ENCODE measurements around the gene MYO10.

DNA sequence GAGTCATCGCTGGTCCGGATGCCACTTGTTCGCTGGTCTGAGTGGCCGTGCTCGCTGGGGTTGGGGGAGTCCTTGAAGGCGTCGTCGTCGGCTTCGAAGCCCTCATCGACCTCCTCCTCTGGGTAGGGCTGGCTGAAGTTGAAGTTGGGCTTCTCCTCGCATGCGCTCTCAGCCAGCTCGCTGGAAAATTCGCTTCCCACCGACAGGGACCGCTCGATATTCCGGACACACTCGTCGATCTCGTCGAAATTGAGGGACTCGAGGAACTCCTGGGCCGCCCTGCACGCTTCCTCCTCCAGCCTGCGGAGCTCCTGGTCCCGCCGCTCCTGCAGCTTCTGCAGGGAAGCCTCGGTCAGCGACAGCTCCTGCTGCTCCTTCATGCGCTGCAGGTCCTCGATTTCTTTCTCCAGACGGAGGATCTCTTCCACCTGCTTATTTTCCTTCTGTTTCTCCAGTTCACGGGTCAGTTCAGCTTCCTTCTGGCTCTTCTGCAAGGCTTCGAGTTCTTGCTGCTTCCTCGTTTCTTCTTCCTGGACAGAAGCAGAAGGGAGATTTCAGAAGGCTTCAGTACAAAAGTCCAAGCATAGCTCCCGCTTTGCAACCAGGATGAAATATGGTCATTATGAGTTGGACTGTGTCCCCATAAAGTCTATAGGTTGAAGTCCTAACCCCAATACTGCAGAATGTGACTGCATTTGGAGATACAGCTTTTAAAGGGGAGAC is 84.7 kb upstream of the RETREG1 start:
- PRO-cap = no peak

GRCh38 chr5:16881423-16881968 is 54.6 kb downstream of the MYO10 start:
- PRO-cap = no peak

DNA sequence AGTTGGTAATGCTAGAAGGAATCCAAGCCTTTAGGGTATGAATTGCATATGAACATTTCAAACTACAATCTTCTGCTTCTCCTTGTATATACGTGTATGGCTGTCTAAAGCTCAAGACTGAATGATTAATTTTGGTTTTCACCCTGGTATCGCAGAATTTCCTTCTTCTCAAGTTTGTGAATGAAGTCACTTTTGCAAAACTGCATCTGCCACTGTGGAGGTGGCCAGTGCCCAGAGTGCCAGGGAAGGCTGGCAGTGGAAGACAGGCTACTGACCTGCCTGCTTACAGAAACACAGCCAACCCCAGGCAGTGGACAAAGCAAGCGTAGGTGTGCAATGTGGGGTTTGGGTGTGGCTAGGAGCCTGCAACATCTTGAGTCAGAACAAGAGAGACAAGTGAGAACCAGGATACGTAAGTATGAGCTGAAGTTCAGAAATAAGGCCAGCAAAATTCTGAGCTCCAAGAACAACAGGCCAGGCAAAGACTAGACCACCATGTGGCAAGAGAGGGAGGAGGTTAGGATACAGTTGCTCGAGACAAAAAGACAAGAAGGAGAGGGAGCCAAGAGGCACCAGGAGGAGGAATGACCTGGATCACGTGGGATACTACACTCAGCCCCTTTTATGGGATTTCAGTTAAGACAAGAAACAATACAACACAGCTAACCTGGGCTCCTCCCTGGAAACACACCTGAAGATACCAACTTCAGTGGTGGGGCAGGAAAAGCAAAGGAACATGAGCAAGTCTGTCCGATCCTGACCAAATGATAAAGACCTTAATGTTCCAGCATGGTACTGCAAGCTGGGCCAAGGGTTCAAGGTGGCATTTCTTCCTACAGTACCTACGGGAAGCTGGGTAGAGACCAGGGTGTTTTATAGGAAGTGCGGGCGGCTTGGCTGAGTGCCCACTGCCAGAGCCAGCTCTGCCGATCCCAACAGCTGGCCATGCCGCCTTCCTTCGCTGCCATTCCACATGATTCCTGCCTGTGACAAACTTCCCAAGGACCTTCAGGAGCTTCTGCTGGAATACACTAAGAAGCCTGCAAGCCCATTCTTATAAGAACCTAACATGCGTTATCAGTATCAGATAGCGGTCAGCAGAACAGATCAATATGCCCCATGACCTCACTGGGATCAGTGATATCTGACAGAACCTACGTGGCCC is 22.4 kb downstream of the MYO10 start:
- PRO-cap = no peak

DNA sequence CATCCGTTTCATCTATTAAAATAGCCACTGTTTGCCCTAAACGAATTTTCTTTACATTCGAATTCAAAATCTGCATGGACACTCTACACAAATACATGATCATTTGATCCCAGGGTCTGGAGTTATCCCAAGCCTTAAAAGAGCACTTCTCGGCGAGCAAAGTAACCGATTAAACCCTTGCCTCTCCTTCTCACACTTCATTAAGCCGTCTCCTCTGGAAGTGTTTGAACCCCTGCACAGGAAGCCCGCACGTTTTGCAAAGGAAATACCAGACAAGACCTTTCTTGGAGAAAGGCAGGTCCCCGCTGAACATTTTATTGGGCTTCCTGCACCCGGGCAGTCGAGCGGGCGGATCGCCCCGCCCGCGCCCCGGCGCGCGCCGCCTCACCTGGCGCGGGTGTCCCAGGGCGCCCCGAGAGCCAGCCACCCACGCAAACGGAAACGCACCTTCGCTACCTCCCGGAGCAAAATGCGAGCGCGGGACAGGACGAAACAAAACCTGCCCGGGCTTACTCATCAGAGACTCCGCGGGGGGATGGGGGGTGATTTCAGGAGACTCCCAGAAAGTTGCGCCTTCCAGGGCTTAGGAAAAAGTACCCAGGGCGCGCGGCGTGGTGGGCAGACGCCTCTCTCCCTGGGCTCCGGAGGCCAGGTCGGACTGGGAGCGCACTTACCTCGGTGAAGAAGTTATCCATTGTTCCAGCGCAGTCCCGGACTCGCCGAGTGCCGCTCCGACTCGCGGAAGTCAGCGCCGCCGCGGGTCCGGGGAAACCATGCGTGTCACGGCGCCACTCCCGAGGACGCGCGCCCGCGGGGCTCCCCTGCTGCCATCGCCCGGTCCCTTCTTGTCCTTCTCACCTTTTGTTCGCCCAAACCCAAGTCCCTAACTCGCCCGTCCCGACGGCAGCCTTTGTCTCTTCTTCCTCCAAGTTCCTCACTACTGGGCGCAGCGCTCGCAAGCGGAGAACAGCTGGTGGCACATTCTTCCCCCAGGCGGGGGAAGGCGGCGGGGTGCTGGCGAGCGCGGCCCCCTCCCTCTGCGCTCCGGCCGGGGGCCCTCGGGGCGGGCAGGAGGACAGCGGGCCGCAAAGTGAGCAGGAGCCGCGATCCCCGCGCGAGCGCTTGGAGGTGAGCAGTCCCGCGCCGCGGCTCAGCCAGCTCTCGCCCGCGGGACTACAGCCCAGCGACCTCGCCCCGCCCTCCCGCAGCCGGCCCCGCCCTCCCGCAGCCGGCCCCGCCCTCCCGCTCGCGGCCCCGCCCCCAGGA is at the start of gene MYO10:
Gene MYO10 (minus strand): TSS at position 1,175 of the 1,266 bp plus-strand sequence.
- PRO-cap = bidirectional peak, plus-strand start at position 415 of the sequence, minus-strand start at position 212 of the sequence; unidirectional peak, plus-strand start at position 589 of the sequence; bidirectional peak, plus-strand start at position 686 of the sequence, minus-strand start at position 660 of the sequence; bidirectional peak, plus-strand start at position 940 of the sequence, minus-strand start at position 856 of the sequence; bidirectional peak, plus-strand start outside the sequence, minus-strand start at position 1,092 of the sequence

GRCh38 chr5:16937015-16937559 is 999 bp upstream of the MYO10 start:
- PRO-cap = no peak

DNA sequence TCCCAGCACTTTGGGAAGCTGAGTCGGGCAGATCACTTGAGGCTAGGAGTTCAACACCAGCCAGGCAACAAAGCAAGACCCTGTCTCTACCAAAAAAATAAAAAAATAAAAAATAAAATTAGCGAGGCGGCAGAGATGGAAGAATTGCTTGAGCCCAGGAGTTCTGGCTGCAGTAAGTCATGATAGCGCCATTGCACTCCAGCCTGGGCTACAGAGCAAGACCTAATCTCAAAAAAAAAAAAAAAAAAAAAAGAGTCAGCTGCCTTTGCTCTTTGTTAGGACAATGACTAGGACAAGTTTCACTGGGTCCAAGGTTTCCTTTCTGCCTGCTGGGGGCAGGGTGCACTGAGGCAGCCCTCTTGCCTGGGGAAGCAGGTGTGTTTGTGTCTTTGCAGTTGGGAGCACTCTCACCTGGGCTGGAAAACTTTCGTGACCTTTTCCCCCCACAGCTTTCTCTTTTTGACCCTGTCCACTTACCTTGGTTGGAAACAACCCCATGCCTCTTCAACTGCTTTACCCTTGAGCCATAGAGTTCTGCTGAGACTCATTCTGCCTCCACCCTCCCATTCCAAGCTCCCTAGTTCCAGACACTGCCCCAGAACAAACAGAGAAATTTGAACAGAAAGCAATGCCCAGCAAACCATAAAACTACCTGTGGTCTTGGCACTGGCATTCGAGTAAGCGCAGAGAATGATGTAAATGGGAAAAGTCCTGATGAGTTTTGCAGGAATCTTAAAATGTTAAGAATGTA is 16.9 kb upstream of the MYO10 start:
- PRO-cap = no peak

DNA sequence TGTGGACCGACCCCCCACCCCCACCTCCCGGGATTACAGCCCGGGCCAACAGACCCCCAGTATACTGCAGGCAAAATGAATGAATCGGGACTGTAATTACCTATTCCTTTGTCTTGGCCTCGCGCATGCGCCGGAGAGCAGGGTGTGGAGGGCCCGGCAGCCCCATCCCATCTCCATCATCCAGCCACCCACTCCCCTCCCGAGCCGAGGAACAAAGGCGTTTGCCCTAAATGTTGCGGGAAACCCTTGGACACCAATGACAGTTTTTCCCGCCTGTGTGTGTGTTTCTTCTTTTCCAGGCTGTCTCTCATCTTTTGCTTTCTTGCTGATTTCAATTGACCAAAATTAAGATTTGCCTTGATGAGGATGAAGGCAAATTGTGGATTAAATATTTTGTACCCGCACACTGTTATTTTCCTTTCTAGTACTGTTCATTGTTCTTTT is 1.7 kb downstream of the BASP1 start:
- PRO-cap = bidirectional peak, plus-strand start at position 191 of the sequence, minus-strand start at position 98 of the sequence

DNA sequence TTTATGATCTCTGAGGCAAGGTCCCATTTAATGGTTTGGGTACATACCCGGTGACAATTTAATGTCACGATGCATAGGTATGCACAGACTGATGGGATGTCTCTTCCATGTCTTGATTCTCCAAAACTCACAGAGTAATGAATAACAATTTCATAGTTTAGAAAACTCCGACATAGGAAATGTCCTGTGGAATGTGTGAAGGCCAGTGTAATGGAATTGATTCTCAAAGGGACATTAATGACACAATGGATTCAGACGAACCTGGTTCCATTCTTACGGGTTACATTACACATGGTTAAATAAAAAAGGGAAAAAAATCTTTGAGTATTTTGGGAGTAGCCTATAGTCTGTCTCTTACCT is 60.1 kb downstream of the BASP1 start:
- PRO-cap = no peak

GRCh38 chr5:17368039-17368361 is 123.9 kb downstream of the H3Y2 start:
- PRO-cap = no peak

GRCh38 chr5:20972300-20973095 is 984.5 kb upstream of the CDH18 start:
- PRO-cap = no peak

DNA sequence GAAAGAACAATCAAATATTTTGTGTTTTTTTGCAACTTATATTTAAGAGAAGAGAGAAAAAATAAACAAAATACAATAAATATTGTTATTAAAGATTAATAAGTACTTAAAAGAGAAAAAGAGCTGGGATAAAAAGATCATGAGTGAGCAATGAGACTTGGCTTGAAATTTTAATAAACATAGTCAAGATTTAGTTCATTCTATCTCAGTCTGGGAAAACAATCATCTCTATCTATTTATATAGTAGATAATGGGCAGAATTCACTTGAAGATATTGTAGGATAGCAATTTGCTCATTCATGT is 669.3 kb downstream of the CDH9 start:
- PRO-cap = no peak

DNA sequence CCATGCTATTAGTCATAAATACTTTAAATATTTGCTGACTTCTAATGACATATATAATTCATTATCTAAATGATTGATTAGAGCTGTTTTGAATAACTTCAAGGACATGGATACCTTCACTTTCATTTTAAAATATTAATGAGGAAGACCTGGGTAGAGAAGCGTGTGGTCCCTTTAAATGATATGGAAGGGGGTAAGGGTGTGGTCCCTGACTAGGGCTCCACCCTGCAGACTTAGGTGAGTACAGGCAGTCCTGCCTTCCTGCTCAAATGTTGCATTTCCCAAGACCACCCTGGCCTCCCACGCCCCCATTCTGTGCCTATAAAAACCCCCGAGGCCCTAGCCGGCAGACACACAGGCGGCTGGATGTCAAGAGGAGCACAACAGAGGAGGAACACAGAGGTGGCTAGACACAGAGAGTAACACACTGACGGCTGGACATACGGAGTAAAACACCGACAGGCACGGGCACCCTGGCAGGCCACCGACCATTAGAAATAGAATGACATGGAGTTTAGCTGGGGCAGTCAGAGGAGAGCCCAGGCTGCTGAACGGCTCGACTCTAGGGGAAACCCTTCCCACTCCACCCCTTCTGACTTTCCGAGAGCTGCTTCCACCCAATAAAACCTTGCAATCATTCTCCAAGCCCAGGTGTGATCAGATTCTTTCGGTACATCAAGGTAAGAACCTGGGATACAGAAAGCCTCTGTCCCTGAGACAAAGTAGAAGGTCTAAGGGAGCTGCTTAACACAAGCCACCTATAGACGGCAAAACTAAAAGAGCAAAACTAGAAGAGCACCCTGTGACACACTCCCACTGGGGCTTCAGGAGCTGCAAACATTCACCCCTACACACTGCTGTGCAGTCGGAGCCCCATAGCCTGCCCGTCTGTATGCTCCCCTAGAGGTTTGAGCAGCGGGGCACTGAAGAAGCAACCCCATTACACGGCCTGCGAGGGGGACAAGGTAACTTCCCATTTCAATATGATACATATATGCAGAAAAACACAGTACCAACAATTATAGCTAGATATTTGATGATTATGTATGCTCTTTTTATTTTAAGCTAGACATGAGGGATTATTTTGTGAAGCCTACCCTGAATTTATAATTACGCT is 179.3 kb upstream of the CDH9 start:
- PRO-cap = no peak

GRCh38 chr5:30345982-30346434 is 847.5 kb upstream of the CDH6 start:
- PRO-cap = no peak

DNA sequence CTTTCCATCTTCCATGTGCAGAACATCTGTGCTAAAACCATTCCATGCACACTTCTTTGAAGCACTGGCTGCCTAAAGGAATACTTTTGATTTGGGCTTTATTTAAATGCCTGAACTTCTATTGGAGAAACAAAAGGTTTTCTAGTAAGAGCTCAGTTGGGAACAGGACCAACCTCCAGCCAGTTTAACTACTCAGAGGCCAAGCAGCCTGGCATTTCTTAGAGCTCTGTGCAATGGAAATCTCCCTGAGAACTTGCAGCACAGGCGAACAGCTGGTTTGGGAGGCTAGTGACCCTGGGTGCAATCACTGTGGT is 1.1 kb upstream of the CDH6 start:
- PRO-cap = no peak

GRCh38 chr5:31268645-31269156 is 75.2 kb downstream of the CDH6 start:
- PRO-cap = no peak

DNA sequence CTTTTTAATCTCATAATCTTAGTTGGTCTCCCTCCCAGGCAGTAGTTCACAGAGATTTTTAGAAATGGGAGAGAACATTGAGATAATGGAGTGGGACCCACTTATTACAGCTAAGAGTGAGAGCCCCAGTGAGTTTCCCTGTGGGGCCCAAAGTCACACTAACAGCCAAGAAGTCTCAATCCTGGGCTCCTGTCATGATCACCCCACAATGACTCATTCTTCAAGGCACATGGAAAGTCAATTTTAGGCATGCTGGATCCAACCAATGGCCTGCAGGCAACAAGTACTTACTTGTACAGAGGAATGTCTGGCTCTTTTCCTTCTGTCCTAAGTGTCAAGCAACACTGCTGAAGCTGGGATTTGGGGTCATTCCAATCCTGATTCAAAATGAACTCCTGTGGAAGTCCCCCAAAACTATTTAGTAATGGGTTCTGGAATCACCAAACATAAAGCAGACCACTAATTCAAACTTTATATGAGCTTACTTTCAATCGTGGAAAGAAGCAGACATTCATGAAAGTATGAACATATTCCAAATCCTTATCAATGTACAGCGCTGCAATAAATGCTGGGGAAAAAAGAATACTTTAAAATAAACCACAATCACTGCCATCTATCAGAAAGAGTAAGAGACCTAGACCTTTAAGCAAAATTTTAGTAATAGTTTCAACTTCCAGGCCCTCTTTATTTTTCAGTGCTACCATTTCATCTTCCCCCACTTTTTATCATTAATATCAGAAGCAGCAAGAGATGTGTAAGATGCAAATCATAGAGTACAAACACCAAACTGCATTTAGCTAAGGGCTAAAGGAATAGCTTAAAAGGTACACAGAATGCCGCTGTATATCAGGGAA is 122.9 kb downstream of the DROSHA start:
- PRO-cap = no peak

DNA sequence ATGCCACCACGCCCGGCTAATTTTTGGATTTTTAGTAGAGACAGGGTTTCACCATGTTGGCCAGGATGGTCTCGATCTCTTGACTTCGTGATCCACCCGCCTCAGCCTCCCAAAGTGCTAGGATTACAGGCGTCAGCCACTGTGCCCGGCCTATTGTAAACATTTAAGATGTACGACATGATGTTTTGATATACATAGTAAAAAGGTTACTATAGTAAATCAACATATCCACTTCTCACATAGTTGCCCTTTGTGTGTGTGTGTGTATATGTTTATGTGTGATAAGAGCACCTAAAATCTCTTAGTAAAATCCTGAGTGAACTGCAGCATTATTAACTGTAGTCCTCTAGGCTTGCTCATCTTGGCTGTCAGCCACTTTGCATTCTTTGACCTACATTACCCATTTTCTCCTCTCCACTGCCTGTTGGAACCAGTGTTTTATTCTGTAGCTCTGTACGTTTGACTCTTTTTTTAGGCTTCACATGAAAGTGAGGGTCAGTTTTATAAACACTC is 24.3 kb downstream of the C5orf22 start:
- PRO-cap = no peak

- PRO-cap = no peak
These were observed 257.8 kb downstream of the GOLPH3 start for GRCh38 chr5:31916307-31916719.

DNA sequence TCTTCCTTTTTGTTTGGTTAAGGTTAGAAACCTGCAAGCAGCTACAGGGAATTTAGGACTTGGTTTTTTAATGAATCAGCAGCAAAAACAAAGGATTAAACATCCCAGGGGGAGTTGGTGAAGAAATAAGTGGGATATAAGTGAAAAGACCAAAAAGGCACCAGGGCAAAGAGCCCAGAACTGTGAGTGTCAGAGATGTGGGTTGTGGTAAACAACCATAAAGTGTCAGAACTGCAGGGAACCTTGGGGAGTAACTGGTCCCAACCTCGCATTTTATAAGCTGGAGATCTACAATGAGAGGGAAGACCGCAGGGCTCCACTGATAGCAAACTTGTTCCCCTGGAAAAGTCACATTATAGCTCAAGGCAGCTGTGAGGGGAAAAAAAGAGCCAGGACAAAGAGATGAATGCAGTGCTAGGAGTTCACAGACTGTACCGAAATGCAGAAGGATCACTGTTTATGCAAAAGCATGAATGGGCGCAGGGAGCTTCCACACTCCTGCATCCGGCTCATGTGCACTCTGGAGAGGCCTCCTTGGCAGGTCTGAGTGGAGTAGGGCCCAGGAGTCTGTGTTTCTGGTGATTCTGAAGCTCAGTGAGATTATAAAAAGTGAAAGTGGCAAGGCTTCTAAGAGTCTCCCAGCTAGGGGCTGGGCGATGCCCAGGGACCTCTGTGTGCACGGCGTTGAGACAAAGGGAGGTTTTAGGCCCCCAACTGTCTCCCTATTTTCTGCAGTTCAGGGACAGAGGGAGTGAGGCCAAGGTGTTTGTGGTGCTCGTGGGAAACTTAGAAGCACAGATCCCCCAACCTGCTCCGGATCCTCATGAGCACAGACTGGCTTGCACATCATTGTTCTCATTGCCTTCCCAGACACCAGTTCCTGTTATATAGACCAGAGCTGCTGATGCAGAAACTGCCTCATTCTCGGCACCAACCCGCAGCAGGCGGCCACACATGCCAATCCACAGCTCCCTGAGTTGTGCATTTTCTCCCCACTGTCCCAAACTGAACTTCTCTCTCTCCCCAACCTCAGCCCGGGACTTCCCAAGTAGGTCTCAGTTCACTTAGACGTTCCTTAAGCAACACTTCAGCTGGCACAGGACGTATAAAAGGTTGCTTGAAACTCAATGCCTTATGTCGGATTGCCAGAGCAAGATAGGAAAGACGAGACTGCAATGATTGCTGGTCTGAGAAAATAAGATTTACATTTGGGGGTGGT is 156.0 kb downstream of the GOLPH3 start:
- PRO-cap = no peak

GRCh38 chr5:32169238-32170339 is 4.5 kb downstream of the GOLPH3 start:
- PRO-cap = no peak

Data from progenitor cell of endocrine pancreas (in vitro differentiated cells).